ENCODE measurements around the genes FAM76A, STX12 and ATP5IF1.

DNA sequence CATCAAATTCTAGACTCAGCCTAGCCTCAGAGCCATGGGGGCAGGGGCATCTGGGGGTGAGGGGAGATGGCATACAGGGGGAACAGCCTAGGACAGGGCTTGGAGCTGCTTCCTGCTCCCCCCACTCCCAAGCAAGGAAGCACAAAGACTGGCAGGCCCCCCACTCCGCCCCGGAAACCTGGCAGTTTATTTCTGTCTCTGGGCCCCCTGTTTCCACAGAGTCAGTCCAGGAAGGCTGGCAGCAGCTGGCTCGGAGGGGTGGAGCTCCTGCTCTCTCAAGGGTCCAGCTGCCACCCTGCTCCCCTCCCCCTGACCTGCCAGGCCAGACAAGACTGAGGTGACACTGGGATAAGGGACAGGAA is 26.5 kb downstream of the AHDC1 start:
- PRO-cap = no peak

GRCh38 chr1:27612233-27613015 is 8.5 kb upstream of the AHDC1 start:
- PRO-cap = no peak

DNA sequence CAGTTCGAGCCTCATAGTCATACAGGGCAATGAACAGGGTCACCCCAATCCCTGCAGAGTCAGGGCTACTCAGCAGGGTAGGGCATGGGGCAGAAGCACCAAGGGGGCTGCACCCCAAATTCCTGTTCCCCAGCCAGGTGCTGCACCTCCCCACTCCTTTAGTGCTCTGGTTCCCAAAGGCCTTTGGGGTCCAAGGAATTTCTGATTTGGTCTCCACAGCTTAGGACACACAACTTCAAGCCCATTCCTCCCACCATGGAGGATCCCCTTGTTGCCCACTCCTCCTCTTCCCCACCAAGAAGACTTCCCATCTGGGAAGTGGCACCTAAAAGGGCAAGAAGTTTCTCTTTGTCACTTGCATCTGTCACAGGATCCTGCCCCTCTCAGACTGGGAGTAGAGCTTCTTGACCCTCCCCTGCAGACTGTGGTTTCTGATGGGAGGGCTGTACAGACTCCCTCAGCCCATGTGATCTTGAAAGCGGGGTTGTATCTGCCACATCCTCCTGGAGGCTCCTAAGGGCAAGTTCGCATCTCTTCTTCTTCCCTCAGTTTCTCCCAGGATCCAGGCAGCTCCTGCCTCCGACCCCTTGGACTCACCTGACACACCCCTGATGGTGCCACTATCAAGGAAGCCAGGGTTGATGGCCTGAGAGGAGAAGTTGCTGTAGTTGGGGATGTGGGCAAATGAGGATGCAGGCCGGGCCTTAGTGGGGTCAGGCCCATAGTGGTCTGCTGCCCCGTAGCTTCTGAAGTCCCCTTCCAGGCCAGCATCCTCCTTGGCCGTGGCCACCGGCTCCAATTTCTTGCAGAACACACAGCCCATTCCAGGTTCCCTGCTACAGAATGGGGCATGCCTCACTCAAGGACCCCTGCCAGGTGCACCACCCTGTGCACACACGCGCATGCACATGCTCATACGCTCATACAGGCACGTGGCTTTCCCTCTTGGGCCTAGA is 11.6 kb downstream of the FGR start:
- PRO-cap = no peak

DNA sequence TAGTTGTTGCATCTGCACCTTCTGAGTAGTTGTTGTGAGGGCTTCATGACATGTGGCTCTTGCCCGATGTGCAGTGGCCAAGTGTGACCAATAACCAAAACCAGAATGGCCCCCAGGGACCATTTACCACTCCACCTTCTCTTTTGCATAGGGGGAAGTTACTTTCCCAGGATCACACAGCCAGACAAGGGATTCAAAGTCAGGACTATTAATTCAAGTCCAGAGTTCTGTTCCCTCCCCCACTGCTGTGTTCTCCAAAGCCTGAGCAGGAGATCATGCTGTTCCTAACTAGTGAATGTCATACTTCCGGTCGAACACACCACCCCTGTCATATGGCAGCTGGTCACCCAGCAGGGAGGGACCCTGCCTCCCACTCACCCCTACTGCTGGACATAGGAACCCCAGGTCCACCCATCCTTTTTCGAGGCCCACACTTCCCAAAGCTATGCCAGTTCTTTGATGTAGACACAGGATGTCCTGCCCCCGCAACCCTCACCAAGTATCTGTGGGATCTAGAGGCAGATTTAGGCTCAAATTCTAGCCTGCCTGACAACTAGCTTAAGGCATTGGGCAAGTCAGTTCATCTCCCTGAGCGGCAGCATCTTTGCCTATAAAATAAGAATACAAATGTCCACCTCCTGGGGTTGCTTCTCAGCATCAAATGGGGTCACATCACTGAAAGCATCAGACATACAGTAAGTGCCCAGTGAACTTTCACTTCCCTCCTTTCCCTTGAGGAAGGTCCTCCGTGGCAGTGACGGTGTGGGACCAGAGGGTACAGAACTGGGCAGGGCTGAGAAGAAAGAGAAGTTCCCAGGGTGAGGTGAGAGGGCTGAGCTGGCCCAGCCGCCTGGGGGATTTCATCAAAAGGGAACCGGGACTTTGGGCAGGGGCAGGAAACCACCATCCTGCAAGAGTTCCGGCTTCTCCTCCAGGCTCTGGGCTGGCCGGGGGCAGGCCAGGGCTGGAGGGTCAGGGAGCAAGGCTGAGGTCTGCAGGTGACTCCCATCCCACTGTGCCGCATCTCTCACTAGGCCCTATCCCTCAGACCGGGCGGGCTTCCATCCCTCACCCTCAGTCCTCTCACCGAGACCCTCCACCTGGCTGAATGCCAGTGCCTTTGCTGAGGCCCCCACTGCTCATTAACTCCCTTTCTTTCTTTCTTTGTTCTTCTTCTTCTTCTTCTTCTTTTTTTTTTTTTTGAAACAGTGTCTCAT is 3.6 kb downstream of the FGR start:
- PRO-cap = no peak

DNA sequence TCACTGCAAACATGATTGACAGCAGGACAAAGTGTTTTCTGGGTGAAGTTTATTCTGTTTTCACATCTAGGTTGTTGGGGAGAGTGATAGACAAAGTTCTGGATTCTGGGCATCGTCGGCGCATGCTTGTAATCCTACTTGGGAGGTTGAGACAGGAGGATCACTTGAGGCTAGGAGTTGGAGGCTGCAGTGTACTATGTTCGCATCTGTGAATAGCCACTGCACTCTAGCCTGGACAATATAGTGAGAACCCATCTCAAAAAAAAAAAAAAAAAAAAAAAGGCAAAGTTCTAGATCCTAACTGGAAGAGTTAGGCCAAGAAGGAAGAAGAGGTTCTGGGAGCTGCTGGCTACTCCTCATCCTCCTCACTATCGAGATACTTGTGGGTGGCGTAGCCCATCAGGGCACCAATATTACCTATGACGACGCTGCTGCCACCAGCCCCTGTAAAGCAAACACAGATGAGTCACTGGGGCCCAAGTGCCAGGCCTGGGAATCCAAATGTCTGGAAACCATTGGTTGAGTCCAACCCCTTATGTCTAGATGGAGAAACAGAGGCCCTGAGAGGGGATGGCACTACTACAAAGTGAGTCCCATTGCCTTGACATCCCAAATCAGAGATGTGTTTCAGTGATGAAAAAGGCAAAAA is 5.8 kb downstream of the IFI6 start:
- PRO-cap = no peak

GRCh38 chr1:27725866-27726644 is at the start of gene FAM76A:
TSS of gene FAM76A (plus strand) at chr1:27725961.
- PRO-cap = unidirectional peak, plus-strand start at chr1:27726020

DNA sequence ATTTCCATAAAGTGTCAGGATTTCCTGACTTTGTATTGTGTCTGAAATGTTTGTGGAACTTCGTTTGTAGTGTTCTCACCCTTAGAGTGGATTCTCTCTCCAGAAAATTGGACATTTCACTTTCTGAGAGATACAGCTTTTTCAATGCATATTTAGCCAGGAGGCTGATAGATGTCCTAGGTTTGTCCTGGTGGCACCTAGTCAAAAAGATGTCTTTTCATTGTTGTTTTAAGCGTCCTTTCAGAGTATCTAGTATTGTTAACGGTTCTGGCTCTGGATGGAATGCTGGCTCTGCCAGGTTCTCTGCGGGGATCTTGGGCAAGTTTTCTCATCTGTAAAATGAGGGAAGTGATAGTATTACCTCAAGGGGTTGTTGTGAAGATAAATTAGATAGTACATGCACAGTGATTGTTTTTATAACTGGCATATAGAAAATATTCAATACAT is 19.3 kb downstream of the FAM76A start:
- PRO-cap = no peak

GRCh38 chr1:27772398-27773475 is at the start of gene STX12:
TSS of gene STX12 (plus strand) at chr1:27773219.
- PRO-cap = no peak

- PRO-cap = no peak
Observed at GRCh38 chr1:27858101-27858835, 14.1 kb upstream of the THEMIS2 start.

- PRO-cap = no peak
Observed at GRCh38 chr1:27882029-27882988, 10.0 kb downstream of the THEMIS2 start.

- PRO-cap = no peak
Observed at GRCh38 chr1:27961034-27961493, 1.3 kb downstream of the XKR8 start.

- PRO-cap = no peak
Observed at GRCh38 chr1:28087588-28088064, 784 bp downstream of the EYA3 start.

DNA sequence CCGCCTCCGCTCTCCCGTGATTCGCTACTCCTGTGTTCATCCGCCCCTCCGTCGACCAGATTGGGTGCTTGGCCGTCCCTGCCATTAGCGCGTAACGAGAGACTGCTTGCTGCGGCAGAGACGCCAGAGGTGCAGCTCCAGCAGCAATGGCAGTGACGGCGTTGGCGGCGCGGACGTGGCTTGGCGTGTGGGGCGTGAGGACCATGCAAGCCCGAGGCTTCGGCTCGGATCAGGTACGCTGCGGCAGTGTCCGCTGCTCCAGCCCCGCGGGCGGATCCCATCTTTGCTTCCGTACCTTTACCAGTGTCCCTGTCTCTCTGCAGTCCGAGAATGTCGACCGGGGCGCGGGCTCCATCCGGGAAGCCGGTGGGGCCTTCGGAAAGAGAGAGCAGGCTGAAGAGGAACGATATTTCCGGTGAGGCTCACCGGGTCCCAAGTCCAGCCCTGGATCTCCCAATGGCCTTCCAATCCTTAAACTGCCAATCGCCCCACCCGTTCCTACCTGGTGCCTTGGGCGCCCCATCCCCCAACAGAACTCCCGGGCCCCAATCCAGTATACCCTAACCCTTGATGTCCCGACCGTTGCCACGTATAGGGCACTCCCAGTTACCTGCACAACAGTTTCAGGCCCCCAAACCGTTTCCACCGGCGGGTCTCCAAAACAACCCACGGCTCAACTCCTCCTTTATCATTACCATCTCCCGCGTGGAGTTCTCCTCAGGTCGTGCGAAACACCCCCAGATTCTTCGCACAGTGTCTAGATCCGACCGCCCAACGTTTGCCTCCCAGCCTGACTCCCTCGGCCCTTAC is at the start of gene ATP5IF1:
Gene ATP5IF1, plus strand, starts transcription at position 87 of the 810 bp plus-strand sequence.
- PRO-cap = bidirectional peak, plus-strand start at position 84 of the sequence, minus-strand start outside the sequence

DNA sequence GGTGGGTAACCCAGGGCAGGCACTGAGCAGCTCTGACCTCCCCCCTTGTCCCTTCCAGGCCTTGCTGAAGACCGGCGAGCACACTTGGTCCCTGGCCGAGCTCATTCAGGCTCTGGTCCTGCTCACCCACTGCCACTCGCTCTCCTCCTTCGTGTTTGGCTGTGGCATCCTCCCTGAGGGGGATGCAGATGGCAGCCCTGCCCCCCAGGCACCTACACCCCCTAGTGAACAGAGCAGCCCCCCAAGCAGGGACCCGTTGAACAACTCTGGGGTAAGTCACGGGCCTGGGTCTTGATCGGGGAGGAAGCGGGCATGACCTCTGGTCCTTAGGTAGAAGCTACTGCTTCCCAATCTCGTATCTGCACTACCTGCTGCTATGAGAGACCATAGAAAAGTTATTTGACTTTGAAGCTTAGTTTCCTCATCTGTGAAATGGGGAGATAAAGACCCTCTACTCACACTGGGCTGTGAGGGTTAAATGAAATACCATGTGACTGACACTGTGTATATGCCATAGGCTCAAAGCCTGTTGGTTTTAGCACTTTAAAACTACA is 13.3 kb downstream of the SESN2 start:
- PRO-cap = no peak

DNA sequence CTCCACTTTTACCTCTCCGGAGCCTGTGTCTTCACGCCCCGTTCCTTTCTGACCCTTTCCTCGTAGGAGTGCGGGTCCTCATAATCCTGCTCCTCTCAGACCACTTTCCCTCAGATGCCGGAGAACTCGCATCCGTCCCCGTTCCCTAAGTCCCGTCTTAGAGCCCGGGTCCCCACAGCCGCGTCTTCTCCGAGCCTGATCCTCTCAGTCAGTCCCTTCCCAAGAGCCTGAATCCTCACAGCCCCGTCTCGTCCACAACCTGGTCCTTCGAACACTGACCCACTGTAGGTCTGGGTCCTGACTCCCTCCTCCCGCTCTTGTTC is 263 bp downstream of the TAF12 start:
- PRO-cap = no peak

DNA sequence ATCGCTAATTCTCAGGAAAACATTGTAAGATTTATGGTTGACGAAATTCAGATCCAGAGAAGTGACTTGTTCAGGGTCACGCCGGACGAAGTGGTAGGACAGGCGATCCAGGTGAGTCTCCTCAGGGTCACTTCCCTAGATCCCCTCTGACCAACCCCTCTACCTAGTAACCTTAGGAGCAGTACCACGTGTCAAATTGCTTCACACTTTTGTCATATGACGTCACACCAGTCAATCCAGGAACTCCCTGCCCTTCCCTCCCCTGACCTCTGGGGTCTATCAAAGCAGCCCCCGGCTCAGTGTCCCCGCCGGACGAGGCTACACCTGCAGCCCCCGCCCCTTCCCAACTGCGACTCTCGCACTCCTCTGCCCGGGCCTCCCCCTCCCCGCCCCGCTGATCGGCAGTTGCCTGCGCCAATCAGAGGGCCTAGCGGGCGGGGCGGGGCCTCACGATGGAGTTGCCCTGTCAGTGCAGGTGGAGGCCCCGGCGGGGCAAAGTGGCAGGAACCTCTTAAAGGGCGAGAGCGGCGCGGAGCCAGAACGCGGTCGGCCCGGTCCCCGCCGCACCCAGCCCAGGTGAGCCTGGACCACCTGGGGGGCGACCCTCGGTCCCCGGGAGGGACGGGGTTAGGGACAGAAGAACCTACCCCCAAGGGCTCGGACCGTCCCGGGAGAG is 27.6 kb upstream of the EPB41 start:
- PRO-cap = no peak

DNA sequence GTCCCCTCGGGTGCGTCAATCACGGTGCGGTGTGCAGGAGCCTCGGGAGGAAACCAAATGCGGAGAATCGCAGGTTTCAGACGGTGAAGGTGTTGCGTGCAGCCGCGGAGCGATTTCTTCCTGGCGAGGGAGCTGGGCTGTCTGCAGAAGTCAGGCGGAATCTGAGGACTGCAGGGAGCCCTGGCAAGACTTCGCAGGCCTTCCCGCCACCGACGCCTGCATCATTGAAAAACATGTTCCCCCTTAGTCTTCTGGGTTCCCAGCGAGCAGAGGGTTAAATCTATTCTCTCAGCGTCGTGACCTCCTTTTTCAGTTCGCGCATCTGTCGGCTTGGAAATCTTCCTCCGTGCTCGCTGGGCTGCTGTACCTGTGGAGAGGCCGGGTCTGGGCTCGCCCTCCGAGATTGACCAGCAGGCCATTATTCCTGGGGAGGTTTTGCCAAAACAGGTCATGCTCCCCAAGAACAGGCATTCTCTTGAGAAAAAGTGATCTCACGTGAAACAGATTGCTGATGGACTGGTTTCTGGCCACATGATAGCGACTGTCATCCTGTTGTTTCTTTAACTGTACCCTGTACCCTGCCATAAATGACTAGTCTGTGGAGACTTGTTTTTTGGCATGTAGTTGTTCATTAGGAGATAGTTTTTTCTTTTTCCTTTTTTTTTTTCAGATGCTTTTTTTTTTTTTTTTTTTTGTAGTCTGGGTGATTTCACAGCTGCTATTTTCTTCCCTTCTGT is 857 bp downstream of the EPB41 start:
- PRO-cap = no peak

GRCh38 chr1:29165430-29166227 is 16.1 kb downstream of the SRSF4 start:
- PRO-cap = no peak

DNA sequence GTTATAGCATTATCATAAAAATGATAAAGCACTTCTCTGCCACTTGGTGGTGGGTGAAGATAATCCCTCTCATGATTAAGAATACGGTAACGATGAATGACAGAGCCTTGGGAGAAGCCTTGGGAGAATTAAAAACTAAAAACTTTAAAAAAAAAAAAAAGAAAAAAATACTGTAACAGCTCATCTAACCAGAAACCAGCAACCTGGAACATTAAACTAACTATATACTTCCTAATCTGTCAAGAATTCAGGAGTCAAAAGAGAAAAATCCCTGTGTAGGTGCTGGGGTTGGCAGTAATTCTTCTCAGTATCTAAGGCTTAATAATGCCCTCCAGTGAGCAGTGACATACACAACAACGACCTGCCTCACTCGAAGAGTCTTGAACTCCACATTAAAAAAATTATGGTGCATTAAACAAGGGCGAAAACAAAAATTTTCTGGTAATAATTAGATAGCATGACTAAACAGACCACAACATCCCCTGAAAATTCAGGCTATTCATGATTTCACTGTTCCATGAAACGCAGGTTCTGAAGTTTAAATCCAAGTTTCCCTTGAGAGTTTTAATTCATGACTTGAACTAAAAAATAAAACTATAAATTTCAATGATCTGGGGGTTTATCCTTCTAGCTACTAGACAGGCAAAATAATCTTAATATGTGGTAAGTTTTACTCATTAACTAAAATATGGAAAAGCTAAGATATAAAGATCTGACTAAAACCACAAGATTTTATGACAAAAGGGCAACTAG is 5.2 kb downstream of the SRSF4 start:
- PRO-cap = no peak

DNA sequence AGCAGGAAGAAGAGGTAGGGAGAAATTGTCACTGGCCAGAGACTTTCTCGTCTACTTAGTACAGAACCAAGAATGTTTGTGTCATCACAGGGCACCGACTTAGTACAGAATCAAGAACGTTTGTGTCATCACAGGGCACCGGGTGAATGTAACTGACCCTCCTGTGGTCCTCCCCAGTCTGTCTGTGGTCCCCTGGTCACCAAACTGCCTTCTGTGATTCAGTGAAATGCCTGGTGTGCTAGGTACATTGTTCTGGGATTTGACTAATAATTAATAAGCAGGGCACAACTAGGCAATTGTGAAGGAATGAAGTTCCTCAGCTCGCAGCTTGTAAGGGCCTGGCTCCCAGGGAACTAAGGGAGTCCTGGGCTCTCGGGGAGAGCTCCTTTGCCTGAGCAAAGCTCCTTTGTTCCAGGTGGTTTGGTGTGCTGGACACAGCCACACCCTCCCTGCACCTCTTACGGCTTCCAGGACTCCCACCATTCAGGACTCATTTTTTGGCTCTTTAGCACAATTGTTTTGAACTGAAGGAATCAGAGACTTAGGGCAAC is 7.2 kb downstream of the MECR start:
- PRO-cap = no peak